HTR-8/SVneo (cell line): ENCODE data around the genes AUH, NFIL3 and SPTLC1.

DNA sequence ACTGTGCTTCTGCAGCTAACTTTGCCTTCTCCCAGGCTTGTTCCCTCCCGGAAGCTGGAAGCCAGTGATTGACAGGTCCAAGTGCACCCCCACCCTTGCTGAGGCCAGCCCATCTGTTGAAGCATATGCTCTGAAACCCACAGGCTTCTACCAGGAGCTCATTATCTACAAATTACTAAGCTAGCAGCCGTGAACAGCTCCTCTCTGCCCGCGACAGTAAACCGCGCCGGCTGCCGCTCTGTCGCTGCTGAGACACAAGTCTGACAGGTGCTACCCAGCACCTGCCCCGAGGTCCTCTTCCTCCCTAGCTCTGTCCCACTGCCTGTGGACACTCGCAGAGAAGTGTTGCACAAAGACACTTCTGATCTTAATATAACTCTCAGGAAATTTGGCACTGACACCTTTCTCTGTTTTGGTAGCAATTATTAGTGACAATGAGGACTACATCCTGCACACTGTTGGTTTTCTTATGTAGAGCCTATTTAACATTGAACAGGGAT lies 490.9 kb downstream of the GADD45G start:
- RRBS: no CpG with 5 or more reads among the region's 11 CpGs

- RRBS: 65% methylated on average over 13 of the region's 31 CpGs
Measured at GRCh38 chr9:90802065-90803173, 800 bp downstream of the SYK start.

DNA sequence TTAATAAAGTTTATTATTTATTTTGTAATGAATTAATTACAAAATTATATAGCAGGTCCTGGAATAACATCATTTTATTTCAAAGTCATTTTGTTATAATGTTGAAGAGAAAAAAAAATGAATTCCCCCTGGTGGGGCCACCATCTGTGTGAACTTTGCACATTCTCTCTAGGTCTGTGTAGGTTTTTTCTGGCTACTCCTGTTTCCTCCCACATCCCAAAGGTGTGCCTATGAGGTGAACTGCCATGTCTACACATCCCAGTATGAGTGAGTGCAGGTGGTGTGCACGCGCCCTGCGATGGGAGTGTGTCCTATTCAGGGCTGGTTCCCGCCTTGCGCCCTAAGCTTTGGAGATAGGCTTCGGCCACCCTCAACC lies 195.8 kb downstream of the SYK start:
- RRBS: no CpG with 5 or more reads among the region's 6 CpGs

DNA sequence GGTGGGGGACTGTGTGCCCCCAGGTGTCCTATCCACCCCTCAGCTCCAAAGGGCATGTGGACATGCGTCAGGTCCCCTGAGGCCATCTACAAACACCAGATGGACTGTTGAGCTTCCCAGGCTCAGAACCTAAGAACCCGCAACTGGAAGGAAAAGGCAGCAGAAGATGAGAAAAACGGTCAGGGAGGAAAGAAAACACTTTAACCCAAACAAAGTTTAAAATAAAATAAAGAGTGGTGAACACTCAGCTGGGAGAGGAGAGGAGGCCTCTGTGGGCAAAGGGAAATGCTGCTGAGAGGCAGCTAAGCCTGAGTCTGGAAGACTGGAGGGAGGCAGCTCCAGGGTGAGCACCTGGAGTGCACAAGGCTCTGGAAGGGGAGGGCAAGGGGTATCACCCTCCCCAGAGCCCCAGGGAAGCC lies 260.7 kb downstream of the AUH start:
- RRBS: no CpG with 5 or more reads among the region's 3 CpGs

GRCh38 chr9:91117283-91117907 lies 244.3 kb downstream of the AUH start:
- RRBS: 98% methylated on average over 4 of the region's 34 CpGs

GRCh38 chr9:91156704-91157461 lies 204.8 kb downstream of the AUH start:
- RRBS: no CpG with 5 or more reads among the region's 8 CpGs

- RRBS: no CpG with 5 or more reads among the region's 20 CpGs
Measured at GRCh38 chr9:91161971-91163056, 199.4 kb downstream of the AUH start.

- RRBS: no CpG with 5 or more reads among the region's 15 CpGs
Measured at GRCh38 chr9:91207521-91208774, 153.8 kb downstream of the AUH start.

DNA sequence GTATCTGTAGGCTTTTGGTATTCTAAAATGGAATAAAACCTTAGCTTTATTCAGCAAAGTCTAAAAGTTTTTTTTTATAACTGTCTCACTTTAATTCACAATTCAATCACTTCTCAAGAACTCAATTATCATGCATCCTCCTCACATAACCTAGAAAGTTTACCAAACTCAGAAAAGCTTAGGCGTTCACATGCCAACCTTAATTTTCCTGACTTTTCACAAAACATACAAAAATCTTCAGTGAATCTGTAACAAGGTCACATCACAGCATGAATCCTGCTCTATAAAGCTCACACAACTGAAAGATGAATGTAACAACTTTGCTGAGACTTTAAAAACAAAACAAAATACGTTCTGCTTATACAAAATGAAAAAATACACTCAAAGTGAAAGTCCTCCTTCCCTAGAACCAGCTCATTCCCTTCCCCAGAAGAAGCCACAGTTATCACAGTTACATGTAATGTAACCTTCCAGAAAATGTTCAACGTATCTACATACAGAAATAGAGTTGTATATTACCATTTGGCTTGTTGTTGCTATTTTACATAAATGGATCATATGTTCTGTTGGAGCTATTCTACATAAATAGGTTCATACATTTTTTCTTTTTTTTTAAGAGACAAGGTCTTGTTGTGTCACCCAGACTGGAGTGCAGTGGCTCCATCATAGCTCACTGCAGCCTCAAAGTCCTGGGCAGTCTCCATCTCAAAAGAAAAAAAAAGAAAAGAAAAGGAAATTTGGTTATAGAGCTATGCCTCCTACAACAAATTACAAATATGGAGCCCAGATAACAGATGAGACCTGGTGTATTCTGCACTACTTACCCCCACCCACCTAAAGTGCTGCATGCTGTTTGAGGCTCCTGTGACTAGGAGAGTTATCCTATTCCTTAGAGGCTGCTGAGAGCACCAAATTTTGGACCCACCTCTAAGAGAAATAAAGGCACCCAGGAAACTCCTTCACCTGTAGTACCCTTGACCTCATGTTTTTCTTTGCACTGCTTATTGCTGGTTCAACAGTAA lies 2.5 kb downstream of the AUH start:
- RRBS: no CpG with 5 or more reads among the region's 3 CpGs

DNA sequence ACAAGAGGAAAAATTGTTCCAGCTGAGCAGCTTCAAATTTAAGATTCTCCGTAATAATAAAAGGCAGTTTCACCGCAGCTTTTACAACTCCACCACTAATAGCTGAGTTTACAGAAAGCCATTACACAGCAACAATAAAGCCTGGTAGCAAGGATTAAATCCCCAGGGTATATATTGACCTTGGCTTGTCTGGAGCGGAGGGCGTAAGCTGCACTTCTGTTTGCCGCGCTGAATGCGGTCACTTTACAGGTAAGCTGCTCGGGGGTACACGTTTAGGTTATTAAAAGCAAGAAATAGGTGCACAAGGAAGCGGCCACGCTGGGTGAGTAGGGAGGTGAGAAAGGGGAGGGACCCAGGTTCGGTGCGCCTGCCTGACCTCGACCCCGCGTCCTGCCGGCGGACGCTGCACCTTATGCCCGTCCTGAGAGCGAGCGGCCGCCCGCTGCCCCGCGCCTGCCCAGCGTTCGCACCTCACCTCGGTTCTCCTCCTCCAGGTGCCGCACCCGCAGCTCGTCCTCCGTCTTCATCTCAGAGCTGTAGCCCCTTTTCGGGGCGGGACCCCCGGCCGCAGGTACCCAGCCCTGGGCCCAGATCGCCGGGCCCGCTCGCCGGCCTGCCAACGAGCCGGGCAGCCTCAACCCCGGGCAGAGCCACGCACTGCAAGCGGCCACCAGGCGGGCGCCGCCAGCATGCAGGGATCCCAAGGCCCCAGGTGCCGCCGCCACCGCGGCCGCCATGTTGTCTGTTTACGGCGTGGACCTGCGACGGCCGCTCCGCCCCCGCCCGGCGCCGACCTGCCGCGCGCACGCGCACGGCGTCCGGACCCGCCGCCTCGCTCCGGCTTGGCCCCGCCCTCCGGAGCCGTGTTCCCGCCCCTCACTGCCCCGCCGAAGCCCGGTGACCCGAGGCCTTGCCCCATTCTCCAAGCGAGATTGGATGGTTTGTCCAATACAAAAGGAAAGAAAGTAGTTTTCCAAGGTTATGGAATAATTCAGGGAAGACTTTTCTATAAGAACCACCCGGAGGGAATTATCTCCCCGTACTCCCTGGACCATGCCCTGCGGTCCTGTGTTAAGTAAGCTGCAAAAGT lies at the start of gene AUH:
Gene AUH (minus strand): TSS at position 766 of the 1,090 bp plus-strand sequence.
- RRBS: 6% methylated on average over 20 of the region's 89 CpGs

DNA sequence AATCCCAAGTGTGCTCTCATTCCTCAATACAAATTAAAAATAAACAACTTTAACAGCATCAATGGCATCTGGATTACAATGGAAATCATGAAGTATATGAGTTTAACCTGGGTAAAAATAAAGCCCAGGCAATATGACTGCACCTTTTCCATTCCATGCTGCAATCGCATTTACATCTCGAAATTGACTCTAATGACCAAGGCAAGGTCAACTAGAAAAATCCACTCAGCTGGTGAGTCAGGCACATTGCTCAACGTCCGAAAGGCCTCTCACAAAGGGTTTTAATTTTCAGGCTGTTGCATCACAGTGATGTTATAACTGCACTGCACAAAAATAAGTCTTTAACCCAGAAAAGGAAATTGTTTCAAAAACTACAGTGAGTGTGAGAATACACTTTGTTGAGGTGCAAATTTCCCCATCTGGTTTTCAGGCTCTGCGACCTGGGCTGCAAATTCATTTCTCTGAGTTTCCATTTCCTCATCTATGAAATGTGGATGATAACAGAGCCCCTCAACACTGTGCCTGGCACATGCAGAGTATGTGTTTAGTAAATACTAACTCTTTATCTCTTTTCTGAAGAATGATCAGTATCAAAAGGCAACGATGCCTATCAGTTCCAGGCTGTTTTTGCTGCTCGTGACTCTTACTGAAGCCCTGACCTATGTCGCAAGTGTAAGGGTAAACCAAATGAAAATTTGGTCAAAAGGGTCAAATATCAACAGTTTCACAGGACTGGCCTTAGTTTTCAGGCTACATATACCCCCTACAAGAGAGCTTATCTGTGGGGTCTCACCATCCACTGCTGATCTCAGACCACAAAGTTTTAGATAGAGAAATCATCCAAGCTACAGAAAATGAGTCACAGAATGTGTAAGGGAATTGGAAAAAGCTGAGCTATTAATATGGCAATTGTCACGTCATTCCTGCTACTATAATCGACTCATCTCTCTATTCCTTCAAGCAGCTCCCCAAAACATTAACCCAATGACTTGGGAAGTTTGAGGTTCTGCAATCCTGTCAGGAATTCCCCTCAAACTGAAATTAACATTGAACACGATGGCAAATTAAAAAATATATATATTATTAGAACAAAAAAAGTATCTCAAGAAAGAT lies 4.1 kb downstream of the NFIL3 start:
- RRBS: no CpG with 5 or more reads among the region's 11 CpGs

GRCh38 chr9:91422885-91423943 lies at the start of gene NFIL3:
Gene NFIL3, minus strand, starts transcription at chr9:91423832.
- RRBS: 2% methylated on average over 24 of the region's 119 CpGs

GRCh38 chr9:91817575-91817775 lies 132.6 kb downstream of the ROR2 start:
- RRBS: 88% methylated on average over 1 of the region's 8 CpGs

DNA sequence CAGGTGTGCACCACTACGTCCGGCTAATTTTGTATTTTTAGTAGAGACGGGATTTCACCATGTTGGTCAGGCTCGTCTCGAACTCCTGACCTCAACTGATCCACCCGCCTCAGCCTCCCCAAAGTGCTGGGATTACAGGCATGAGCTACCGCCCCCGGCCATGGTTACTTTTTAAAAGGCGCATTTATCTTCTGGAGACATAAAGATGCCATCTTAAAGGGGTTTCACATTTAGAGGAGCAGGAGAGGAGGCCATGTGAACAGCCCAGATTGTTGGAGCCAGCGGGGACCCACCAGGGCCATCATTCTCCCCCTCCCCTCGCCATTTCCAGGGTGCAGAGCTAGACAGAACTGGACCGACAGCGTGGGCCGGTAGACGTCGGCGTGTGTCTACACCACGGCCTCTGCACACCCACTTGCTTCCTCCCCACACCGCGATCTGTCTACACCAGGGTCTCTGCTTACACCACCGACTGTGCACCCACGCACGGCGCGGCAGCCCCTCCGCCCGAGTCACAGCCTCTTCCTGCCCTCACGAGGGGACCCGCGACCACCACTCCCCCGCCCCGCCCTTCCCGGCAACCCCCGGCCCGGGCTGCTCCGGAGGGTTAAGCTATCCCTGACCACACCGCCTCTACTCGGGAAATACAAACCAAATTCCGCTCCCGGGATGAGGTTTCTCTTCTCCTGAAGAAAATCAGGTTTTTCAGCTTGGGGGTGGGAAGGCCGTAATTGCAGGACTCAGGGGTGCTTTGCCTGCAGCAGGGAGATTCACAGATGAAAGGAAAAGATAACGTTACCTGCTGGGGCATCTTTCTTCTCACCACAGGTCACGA lies 63.8 kb downstream of the ROR2 start:
- RRBS: 98% methylated on average over 5 of the region's 43 CpGs

GRCh38 chr9:91906555-91907063 lies 43.4 kb downstream of the ROR2 start:
- RRBS: no CpG with 5 or more reads among the region's 9 CpGs

DNA sequence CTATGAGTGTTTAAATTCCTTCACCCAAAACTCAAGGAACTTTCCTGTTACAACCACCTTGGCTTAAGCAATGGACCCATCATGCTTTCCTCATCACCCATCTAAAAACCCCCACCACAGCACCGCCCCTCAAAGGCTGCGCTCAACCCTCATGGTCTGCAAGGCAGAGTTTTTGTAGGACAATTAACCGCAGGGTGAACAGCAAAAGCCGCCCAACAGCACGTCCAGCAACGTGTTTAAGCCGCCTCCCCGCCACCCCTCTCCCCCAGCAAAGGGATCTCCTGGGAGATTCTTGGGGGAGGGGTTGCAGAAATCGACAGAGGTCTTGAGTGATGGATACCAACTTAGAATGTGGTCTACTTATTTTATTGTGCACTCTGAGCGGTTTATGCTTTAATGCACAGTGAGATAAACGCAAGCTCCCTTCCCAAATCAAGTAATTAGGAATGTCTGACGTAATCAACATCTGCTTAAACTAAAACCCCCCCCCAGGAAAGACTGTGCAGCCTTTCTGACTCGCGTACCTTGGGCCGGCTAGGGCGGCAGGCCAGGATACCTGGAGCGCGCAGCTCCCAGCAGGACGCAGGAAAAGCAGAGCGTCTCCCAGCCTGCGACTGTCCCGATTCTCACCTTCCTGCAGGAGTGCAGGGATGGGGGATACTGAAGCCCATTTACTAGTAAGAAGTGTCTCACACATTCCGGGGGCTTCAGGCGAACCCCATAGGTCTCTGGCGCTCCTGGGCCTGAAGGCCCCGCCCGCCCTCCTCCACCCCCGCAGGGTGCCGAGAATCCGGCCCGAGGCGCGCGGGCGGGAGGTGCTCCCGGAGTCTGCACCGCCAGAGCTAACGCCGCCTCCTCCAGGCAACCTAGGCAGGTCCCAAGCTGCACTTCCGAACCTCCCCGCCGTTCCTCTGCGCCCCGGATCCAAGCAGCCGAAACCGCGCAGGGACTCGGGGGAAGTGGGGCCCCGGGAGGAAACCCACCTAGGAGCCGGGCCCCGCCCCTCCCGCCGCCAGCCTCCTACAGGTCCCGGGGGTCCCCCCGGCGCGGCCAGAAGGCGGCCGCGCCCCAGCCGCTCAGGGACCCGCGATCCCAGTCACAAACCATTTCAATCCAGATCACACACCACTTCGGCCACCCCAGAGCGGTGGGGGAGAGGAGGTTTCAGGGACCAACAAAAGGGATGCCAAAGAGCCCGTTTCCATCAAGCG lies 1.5 kb downstream of the ROR2 start:
- RRBS: 2% methylated on average over 26 of the region's 67 CpGs

DNA sequence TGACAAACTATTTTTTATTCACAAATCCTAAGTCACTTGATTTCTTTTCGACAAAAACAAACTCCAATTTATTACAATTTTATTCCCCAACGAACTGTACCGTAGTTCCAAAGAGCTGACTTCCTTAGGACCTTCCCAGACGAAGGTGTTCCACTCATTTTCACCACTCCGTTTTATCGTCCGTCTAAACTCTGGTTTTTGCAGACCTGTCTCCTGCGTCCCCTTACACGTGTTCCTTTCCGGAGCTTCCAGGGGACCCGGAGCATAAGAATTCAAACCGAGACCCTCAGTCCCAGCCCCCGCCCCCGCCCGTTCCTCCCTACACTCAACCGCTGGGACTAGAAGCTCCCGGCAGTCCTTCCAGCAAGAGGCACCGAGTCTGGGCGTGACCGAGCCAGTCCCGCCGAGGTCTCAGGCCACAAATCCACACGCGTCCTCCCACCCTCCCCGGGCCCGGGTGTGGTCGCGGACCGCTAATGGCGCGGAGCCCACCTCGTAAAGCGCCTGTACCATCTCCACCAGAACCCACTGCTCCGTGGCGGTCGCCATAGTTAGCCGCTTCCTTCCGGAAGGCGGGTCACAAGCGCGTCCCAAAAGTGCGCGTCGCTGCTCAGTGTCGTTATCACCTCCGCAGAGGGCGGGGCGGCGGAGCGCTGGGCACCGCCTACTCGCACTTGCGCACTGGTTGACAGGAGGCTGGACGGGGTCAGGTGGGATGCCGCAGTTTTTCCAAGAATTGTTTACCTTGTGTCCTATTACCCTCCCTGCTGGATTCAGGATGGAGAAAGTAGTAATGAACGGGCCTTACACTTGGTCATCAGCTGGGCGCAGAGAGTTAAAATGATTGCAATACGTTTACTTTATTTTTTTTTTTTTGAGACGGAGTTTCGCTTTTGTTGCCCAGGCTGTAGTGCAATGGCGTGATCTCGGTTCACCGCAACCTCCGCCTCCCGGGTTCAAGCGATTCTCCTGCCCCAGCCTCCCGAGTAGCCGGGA lies at the start of gene SPTLC1:
Gene SPTLC1 (minus strand): TSS at position 592 of the 996 bp plus-strand sequence.
- RRBS: 1% methylated on average over 14 of the region's 68 CpGs

- RRBS: no CpG with 5 or more reads among the region's 4 CpGs
Measured at GRCh38 chr9:92403021-92403638, 1.2 kb downstream of the OGN start.

GRCh38 chr9:92712281-92712720 lies 42.4 kb upstream of the IPPK start:
- RRBS: no CpG with 5 or more reads among the region's 5 CpGs